ENCODE measurements around a stretch of chr2.

GRCh38 chr2:48433495-48434080 is 7.0 kb upstream of the PPP1R21 start:
- PRO-cap, 3 experiments: no peak in any of the 3 experiments
- RAMPAGE, long total RNA, 2 experiments: no peak in any of the 2 experiments
- RRBS: no CpG with 5 or more reads among the region's 5 CpGs

DNA sequence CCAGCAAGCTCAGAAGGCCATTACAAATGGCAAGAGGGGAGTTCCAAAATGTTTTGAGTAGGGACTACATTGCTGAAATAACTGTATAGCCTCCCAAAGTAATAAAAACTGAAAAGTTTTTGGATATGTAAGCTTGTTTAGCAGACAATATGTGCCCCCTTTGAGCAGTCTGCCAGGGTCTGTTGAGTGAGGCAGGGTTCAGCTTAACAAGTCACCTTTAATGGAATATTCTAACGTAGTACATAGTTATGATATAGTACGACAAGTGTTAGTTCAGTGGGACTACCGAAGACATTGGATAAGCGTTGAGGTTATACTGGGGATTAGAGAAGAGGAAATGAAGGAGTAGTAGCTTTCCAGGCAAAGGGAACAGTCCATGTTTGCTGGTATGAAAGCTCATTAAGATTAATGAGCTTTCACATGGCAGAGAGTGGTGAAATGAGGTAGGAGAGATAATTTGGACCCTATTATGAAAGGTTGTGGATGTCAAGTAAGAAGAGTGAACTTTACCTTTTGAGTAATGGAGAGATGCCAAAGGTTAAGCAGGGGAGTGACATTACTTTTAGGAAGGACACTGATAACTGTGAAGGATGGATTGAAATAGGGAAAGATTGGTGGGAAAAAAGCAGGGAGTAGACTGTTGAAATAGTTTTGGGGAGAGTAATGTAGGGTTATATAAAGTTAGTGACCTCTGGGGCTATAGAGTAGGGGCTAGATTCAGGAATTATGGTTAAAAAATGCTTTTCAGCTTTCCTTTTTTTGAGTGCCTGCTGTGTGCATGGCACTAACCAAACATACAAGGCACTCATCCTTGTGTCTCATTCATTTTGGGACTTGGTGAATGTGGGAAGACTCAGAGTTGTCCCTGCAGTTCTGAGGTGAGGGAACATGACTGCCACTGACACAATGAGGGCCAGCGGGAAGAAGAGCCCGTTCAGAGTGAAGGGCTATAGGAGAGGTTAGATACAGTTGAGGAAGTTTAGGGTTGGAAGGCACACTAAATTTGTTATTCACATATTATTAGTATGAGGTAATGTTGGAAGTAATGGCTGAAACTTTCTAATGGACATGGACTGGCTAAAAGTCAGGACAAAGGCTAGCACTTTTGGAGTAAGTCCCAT is 2.2 kb downstream of the PPP1R21 start:
- PRO-cap, 3 experiments: no peak in any of the 3 experiments
- RAMPAGE, long total RNA, 2 experiments: no peak in any of the 2 experiments
- RRBS: no CpG with 5 or more reads among the region's 6 CpGs

GRCh38 chr2:48514704-48514991 is 15.3 kb upstream of the STON1 start:
- PRO-cap, 3 experiments: no peak in any of the 3 experiments
- RAMPAGE, long total RNA, 2 experiments: no peak in any of the 2 experiments
- RRBS: no CpG with 5 or more reads among the region's 7 CpGs

DNA sequence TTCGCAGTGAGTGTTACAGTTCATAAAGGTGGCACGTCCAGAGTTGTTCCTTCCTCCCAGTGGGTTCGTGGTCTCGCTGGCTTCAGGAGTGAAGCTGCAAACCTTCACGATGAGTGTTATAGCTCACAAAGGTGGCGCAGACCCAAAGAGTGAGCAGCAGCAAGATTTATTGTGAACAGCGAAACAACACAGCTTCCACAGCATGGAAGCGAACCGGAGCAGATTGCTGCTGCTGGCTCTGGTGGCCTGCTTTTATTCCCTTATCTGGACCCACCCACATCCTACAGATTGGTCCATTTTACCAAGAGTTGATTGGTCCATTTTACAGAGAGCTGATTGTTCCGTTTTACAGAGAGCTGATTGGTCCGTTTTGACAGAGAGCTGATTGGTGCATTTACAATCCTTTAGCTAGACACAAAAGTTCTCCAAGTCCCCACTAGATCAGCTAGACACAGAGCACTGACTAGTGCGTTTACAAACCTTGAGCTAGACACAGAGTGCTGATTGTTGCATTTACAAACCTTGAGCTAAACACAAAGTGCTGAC is 508.5 kb upstream of the CHAC2 start:
- PRO-cap, 3 experiments: peak in 3 of 3 experiments; most common minus-strand start position 228 of the sequence (in 3)
- RAMPAGE, long total RNA, 2 experiments: start-site peak on the minus strand in 1 of 2 experiments, centred at position 233 of the sequence, 51 reads per replicate
- RRBS: no CpG with 5 or more reads among the region's 12 CpGs

- PRO-cap, 3 experiments: peak in 1 of 3 experiments; most common minus-strand start chr2:53490819 (in 1)
- RAMPAGE, long total RNA, 2 experiments: no peak in any of the 2 experiments
- RRBS: no CpG with 5 or more reads among the region's 6 CpGs
Measured at GRCh38 chr2:53490542-53490976, 277.0 kb upstream of the CHAC2 start.

GRCh38 chr2:53767271-53767713 is 312 bp upstream of the CHAC2 start:
- PRO-cap, 3 experiments: peak in 3 of 3 experiments; most common minus-strand start chr2:53767474 (in 1)
- RAMPAGE, long total RNA, 2 experiments: no peak in any of the 2 experiments
- RRBS: no CpG with 5 or more reads among the region's 12 CpGs

GRCh38 chr2:53787937-53788153 is 1.0 kb downstream of the ERLEC1 start:
- PRO-cap, 3 experiments: no peak in any of the 3 experiments
- RAMPAGE, long total RNA, 2 experiments: no peak in any of the 2 experiments
- RRBS: no CpG with 5 or more reads among the region's 5 CpGs

DNA sequence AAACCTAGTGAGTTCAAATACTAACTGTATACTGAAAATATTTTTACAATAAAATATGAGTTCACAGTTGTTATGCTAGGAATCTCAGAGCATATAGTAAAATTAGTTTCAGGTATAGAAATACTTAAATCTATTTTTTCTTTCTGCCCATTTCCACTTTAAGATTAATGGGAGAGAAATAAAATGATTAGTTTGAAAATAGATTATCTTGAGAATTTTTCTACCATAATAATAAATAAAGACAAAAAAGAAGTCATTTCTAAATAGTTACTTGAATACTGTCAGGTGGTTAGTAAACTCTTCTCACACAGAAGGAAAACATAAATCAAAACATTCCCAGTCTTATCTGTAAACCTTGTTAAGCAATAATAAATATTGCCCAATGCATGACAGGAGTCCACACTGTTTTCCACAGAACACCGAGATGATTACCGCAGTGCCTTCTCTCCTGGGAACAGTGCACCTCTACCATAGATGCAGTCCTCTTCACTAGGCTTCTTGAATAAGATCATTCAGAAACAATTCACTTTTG is 8.9 kb downstream of the GPR75 start:
- PRO-cap, 3 experiments: no peak in any of the 3 experiments
- RAMPAGE, long total RNA, 2 experiments: no peak in any of the 2 experiments
- RRBS: no CpG with 5 or more reads among the region's 2 CpGs

DNA sequence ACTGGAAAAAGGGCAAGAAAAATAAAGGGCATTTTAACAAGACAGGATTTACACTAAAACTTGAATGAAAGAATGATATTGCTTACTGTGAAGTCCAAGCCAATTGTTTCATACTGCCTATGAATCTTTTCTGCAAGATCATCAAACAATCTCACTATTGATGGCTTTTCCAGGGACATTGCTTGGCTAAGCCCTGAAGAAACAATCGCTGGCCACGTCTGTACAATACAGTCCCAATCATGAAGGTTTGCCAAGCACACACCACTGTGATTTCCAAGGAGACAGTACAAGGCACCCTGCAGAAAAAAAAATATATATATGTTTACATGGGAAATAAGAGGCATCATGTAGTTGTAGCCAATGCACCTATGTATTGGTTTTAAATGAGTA is 41.5 kb upstream of the GPR75 start:
- PRO-cap, 3 experiments: no peak in any of the 3 experiments
- RAMPAGE, long total RNA, 2 experiments: no peak in any of the 2 experiments
- RRBS: no CpG with 5 or more reads among the region's 2 CpGs

DNA sequence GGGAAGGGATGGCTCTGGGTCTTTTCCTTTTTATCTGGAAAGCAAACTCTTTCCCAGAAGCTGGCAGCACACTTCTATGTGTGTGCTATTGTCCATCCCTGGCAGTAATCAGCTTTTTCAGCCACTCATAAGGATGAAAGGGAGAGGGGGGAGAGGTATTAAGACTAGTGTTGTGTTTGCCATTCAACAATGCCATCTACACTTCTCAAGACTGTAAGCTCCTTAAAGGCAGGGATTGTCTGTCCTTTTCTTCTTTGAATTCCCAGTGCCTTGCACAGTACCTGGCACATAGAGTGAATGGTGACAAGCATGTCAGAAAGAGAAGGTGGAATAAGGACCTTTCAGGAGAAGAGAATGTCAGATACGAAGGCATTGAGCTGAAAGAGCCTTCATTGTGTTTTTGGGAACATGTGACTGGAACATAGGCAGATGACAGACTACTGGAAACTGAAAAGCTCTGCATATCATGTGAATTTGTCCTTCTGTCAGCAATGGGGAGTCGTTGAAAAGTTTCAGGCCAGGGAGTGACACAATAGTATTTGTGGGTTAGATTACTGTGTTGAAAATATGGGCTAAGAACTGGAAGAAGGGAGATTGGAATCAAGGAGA is 95.7 kb downstream of the TSPYL6 start:
- PRO-cap, 3 experiments: no peak in any of the 3 experiments
- RAMPAGE, long total RNA, 2 experiments: no peak in any of the 2 experiments
- RRBS: no CpG with 5 or more reads among the region's 2 CpGs

DNA sequence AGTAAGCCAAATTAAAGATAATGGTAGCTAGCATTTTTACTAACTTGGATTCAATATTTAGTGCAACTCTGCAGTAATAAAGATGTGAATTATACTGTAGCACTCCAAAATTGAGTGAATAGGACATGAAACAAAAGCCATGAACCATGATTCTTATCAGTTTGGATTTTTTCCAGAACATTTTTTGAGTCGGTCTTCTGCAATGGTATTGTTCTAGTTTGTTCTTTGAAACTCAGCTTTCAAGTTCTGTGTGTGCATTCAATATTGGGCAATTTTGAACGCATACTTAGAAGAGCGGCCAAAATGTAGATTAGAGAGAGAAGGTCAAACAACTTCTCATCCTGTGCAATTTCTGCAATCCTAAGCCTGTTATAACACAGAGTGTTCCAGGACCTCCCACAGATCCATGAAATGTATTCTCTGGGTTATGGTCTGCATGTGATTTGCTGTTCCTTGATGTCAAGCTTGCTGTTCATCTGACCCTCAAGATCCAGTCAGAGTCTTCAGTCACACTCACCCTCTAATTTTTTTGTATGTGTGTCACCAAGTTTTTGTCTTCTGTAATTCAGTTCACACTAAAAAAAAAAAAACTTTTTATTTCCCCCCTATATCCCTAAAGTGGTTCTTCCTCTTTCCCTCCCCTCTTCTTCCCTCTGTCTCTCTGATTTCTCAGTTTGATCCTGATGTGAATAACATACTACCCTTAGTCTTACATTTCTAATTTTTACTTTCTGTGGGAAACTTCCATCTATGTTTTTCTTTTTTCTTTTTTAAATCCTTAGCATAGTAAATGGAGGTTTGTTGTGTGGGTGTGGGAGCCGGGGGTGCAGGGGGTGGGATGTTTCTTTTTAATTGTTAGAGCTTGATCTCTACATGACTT is 48.2 kb downstream of the TSPYL6 start:
- PRO-cap, 3 experiments: no peak in any of the 3 experiments
- RAMPAGE, long total RNA, 2 experiments: no peak in any of the 2 experiments
- RRBS: no CpG with 5 or more reads among the region's 4 CpGs

DNA sequence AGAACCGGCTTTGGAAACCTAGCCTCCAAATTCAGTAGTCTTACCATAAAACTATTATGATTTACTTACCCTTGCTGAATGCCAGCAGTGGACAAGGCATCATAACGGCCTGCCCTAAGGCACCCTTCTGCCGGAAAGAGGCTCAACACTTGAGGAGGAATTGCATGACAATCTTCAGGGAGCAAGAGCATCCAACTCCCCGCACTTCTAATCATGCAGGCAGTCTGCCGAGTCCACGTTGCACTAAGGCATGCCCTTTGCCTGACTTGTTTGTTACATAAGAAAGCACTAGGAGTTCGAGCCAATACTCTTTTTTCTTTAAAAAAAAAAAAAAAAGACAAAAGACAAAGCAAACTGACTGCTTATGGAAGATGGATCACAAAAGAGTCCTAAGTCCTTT is 17.9 kb upstream of the SPTBN1 start:
- PRO-cap, 3 experiments: no peak in any of the 3 experiments
- RAMPAGE, long total RNA, 2 experiments: no peak in any of the 2 experiments
- RRBS: no CpG with 5 or more reads among the region's 7 CpGs

DNA sequence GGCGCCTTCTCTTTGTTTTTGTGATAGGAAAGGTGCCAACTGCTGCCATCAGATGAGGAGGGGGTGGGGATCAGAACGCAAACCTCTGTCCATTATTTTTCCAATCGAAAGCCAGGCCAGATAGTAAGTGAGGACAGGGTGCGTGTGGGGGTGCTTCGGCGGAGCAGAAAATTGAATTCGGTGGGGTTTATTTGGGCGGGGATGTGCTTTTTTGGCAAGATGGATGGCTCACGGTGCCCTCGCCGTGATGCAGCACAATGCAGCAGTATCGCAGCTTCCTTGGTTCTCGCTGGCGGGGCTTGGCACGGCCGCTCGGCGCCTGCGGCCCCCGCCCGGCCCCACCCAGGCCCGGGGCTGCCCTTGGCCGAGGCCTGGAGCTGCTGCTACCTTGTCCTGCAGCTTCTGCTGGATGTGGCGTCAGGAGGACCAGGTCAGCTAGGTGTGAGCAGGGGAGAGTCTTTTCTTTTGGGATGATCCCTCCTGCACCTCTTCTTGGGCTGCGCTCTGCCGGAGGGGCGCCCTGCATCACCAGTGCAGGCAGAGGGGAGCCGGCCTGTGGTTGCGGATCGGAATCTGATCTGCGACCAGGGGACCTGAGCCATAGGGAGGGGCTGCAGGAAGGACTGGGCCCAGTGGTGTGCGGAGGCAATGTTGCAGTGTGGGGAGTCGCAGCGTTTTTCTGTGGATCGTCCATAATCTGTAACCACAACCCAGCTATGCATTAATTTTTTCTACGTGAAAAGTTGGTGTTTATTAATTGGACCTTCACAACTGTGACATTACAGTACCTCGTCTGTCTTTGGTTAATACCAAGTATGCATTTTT is 1.4 kb downstream of the SPTBN1 start:
- PRO-cap, 3 experiments: peak in 3 of 3 experiments; most common plus-strand start position 123 of the sequence (in 3); most common minus-strand start position 288 of the sequence (in 3)
- RAMPAGE, long total RNA, 2 experiments: no peak in any of the 2 experiments
- RRBS: 2% methylated on average over 3 of the region's 37 CpGs

DNA sequence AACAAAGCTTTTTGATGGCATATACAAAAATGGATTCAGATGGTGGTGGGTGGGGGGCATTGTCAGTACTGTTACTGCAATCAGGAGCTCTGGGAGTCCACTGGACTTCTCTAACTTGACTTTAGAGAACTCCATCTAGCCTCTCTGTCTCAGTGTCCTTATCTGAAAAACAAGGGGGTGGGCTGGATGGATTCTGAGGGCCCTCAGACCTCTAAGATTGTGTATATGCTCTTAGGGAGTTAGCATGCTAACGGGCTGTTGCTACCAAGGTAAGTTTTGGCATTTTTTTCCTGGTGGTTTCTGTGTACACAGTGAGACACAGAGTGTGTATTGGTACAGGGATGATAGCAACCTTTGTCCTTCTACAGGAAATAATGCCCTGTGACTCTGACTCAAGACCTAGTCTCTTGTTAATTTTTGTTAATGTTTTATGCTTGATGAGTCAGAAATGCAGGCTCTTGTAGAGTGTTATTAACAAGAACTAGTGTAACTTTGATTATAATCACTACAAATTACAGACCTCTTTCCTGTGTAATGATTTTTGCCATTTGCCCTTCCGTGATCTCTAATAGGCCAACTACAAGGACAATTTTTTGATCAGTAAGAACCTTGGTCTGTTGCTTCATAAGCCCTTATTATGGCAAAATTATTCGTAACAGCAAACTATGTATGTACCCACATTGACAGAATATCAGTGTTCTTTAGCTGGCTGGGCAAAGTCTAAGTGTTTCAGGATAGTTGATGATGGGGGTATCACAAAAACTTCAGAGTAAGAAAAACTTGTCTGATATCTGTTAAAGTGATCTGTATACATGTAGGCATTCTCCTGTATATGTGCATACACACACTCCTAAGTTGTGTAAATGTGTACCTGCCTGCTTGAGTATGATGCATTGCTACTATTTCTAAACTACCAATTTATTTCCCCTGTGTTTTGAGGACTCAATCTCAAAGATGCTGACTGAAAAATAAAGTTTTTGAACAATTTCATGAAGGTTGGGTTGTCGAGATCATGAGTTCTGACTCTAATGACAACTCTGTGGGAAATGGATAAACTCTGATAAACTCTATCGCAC is 89.8 kb downstream of the SPTBN1 start:
- PRO-cap, 3 experiments: no peak in any of the 3 experiments
- RAMPAGE, long total RNA, 2 experiments: no peak in any of the 2 experiments
- RRBS: no CpG with 5 or more reads among the region's 5 CpGs

- PRO-cap, 3 experiments: peak in 3 of 3 experiments; most common plus-strand start chr2:54557978 (in 3); most common minus-strand start chr2:54557689 (in 2)
- RAMPAGE, long total RNA, 2 experiments: start-site peak on the minus strand in 1 of 2 experiments, at chr2:54557912-54557945 at its widest, 12 reads per replicate
- RRBS: 1% methylated on average over 12 of the region's 41 CpGs
Measured at GRCh38 chr2:54557528-54558121, 101.5 kb downstream of the SPTBN1 start.

DNA sequence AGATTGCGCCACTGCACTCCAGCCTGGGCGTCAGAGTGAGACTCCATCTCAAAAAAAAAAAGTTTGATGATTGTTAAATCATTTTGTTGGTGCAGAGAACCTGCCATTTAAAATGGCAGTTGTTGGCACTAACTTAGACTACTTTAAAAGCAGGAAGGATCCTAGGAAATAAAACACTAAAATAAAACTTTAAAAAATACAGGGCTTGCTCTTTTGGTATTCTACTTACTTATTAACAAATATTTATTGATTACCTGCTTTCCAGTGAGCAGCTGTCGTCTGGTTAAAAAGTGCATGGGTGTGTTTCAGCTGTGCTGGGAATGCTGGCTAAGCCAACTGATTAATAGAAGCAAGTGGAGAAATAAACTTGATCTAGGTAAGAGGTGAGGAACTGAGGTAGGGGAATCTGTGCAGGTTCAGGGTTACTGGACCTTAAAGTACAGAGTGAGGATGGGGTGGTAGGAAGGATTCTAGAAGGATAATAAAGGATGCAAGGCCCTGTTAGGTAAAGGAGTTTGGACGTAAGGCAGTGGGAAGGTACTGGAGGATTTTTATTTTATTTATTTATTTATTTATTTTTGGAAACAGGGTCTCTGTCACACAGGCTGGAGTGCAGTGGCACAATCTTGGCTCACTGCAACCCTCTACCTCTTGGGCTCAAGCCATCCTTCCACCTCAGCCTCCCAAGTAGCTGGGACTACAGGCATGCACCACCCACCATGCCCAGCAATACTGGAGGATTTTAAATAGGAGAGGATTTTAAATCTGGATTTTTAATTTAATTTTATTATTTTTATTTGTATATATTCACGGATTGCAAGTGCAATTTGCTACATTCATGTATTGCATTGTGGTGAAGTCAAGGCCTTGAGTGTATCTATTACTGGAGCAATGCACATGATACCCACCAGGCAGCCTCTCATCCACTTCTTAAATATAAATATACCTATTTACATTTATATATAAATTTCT is 110.9 kb downstream of the SPTBN1 start:
- PRO-cap, 3 experiments: no peak in any of the 3 experiments
- RAMPAGE, long total RNA, 2 experiments: no peak in any of the 2 experiments
- RRBS: no CpG with 5 or more reads among the region's 5 CpGs

GRCh38 chr2:54570727-54571568 is 114.8 kb downstream of the SPTBN1 start:
- PRO-cap, 3 experiments: no peak in any of the 3 experiments
- RAMPAGE, long total RNA, 2 experiments: no peak in any of the 2 experiments
- RRBS: no CpG with 5 or more reads among the region's 12 CpGs

DNA sequence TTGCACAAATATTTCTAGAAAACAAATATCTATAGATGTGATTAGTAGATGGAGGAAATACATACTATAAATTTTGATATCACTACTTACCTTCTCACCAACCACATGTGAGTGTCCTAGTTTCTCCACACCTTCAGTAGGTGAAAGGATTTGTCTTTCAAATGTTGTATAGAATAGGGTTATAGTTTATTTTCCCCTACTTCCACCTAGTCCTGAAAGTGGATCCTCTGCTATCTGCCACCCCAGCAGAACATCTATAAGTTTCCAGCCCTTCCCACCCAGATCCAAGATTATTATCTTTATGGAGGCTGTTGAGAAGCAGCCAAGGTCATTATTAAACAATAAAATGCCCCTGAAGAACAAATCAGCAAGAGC is 128.2 kb downstream of the SPTBN1 start:
- PRO-cap, 3 experiments: no peak in any of the 3 experiments
- RAMPAGE, long total RNA, 2 experiments: no peak in any of the 2 experiments

GRCh38 chr2:54636142-54636396 is 87.4 kb upstream of the EML6 start:
- PRO-cap, 3 experiments: no peak in any of the 3 experiments
- RAMPAGE, long total RNA, 2 experiments: no peak in any of the 2 experiments
- RRBS: no CpG with 5 or more reads among the region's 1 CpG

GRCh38 chr2:54664204-54664899 is 59.1 kb upstream of the EML6 start:
- PRO-cap, 3 experiments: no peak in any of the 3 experiments
- RAMPAGE, long total RNA, 2 experiments: no peak in any of the 2 experiments
- RRBS: no CpG with 5 or more reads among the region's 20 CpGs

Measured in testis (tissue), 5 donors.